AG10803 (cell line): ENCODE measurements around a stretch of chr17.

GRCh38 chr17:78408604-78409113 is 30.2 kb downstream of the PGS1 start:
- RRBS: no CpG with 5 or more reads among the region's 17 CpGs

GRCh38 chr17:78441844-78442490 is 63.5 kb downstream of the PGS1 start:
- RRBS: no CpG with 5 or more reads among the region's 9 CpGs

GRCh38 chr17:78680912-78681510 is 101.1 kb downstream of the CYTH1 start:
- RRBS: 59% methylated on average over 4 of the region's 16 CpGs

DNA sequence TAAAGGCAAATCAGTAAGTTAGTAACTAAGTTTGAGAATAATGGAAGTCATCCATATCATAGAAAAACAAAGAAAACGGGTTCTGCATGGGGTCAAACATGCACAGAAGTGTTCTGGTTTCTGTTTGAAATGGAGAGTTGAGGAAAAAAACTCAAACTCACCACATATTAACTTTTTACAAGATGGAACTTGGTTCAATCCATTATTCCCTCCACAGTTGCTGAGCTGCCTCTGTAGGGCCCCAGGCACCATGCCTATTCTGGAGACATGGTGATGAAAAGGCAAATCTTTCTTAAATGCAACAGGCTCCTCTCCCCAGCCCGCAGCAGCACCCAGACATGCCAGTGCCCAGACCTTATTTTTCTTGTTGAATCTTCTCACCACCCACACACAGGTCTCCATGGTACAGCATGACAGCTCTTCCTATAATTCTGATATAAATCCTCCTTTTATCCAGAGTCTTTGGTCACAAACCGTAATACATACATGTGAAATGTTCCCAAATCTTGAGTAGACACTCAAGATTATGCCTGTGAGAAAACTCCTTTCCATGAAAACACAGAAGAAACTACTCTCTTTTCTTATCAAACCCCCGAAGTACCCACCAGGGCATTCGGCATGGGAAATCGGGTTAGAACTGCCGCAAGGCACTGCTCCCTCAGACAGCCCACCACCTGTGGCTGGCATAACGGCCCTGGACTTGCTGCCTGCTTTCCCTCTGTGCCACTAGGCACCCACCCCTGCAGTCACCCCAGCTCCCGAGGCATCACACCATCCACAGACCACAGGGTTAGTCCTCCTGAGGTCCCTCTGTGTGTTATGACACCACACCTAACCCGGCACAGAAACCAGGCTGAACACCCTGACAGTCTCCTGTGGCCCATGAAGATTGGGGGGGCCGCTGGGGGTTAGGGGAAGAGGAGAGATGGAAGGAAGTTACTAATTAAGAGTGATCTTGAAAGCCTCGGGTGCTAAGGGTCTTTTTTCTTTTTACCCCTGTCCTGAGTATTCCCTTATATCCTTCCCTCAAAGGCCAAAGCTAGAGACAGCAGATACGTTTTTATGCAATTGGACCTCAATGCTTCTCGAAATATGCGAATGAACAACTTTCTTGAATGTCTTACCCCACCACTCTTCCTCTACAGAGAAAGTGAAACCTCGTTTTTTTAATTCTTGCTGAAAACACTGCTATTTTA is 7.3 kb downstream of the CYTH1 start:
- RRBS: no CpG with 5 or more reads among the region's 16 CpGs

- RRBS: no CpG with 5 or more reads among the region's 1 CpG
Observed at GRCh38 chr17:78785979-78786234, 3.8 kb upstream of the CYTH1 start.

DNA sequence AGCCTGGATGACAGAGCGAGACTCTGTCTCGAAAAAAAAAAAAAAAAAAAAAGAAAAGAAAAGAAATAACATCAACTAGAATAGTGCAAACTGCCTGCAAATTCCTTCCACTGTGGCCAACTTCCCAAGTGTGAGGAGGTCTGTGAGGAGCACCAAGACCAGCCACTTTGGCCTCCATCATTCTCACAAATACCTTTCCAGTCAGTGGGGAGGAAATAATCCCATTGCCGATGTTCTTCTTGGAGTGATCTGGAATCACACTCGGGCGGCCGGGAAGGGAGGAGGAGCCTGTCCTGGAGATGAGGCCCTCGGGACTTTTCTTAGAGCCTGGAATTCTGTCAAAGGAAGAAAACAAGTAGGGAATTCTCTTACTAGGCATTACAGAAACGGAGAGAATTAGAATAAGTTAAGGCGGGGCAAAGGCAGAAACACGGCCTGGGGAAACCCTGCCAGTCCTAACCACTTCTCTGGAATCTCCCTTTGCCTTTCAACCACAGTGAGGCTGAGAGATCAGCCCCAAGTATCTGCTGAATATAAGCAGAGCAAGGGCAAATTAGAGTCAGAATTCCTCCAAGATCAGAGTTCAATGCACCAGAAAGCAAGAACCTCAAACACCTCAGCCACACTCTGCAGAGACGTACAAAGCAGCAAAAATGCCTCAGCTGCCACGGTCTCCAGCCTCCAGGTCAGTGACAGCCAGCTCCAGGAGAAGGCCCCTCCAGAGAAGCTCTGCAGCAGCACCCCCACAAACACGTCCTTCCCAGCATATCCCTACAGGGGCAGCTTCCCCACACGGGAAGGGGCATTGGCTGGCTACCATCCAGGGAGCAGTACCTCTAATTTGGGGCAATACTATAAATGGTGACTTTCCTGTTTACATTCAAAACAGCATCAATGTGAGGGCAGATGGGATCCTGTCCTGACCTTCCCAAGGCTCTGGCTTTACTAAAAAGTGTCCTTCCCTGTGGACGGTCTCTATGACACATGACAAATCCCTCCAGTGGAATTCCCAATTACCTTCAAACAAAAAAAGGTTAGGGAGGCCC is 27.6 kb downstream of the USP36 start:
- RRBS: no CpG with 5 or more reads among the region's 15 CpGs

- RRBS: 71% methylated on average over 1 of the region's 14 CpGs
Observed at GRCh38 chr17:78881628-78882241, 21.3 kb downstream of the CEP295NL start.

DNA sequence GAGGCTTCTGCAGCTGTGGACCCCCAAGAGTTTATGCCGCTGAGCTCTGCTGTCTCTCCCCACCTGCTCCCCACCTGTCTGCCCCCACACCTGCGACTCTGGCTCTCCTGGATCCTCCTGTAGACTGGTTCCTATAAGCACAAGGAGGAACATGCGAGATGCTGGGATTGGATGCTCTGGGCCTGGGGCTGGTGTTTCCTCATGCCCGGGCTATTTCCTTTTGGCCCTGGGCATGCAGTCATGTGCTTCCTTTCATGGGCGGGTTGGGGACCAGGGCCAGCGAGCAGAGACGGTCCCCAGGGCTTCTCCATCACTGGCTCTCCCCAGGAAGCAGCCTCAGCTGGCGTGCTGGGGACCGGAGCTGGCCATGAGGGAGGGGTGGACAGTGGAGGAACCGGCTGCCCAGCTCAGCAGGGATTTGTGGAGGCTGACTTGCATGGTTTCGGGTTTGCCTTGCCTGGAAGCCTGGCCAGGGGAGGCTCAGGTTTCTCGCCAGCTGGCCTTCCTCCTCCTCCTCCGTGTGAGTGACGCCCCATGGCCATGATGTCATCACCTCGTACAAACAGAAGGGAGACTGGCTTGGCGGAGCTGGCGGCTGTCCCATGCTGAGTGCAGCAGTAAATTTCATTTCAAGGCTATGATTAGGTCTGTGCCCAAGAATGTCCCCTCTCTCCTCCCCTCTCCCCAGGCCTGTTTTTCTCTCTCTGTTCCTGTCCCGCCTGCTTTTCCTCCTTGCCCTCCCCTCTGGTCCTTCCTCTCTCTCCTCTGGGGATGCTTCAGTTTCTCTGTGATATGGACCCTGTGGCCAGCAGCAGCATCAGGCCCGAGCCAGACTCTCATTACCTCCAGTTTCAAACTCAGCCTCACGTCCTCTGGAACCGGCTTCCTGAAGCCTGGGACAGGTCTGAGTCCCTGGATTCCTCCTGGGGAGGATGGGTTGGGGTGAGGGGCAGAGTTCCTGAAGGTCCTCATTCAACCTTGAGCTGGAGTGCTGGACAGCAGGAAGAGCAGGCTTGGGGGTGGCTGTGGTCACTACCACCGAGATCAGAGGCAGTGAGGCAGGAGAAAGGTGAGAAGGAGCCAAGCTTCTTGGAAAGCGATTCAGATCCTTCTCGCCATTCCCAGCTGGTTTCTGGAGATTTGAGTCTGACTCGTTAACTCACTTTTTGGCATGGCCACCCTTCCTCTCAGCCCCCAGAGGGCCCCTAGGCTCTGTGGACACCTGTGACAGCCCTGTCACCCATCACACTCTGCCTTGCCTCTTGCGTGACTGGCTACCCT is 9.1 kb upstream of the TIMP2 start:
- RRBS: no CpG with 5 or more reads among the region's 26 CpGs

DNA sequence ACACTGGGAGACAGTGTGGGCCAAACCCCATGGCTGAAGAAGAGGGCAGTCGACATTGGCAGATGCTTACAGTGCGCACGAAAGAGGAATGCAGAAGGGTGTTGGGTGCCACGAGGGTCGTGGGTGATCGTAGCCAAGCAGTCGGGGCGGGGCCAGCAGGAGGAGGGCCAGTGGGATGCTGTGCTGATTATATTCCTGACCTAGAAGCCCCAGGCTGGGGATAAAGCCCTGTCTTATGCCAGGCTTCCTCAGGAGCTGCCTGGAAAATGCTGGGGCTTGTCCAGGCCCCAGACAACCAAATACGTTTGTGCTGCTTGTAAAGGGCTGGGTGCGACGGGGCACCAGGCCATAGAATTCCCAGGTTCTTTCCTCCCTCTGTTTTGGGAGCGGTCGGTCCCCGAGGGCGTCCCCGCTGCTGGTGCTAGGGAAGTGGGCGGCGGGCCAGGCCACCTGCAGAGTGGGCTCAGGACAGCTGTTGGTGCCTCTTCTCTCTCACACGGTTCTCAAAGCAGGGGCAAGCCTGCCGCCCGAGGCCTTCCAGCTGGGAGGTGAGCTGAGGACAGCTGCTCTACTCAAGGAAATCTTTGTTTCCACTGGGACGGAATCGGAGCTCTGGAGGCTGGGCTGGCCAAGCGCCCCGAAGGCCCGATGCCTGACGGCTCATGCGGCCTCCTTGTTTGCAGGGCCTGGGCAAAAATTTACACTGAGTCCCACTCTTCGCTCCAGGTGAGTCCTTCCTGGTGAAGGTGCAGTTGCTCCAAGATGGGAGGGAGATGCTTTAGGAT is 10.0 kb downstream of the C1QTNF1 start:
- RRBS: no CpG with 5 or more reads among the region's 29 CpGs

GRCh38 chr17:79047952-79048448 is 24.0 kb downstream of the C1QTNF1 start:
- RRBS: no CpG with 5 or more reads among the region's 34 CpGs

GRCh38 chr17:79090470-79091011 is 15.9 kb downstream of the ENGASE start:
- RRBS: no CpG with 5 or more reads among the region's 27 CpGs

GRCh38 chr17:79618281-79618703 is 7.4 kb upstream of the RBFOX3 start:
- RRBS: no CpG with 5 or more reads among the region's 15 CpGs

- RRBS: 3% methylated on average over 44 of the region's 76 CpGs
Observed at GRCh38 chr17:79778298-79779221, 612 bp downstream of the CBX2 start.

DNA sequence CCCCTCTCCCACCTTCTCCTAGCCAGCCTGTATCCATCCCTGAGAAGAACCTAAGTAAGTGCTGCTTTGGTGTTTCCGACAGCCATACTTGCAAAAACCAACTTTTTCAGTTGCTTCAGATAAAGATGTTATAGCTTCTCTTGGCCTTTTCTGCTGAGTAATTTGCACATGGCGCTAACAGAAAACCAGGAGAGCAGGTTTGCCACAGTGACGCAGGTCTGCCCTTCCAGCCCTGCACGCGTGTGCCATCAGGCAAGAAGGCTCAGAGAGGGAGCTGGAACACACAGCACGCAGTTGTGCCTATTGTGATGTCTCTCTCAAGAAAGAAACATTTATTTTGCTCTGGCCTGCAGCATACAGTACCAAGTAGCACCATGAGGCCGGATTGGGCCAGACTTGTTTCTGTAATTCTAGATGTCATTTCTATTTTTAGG is 1.7 kb downstream of the CBX2 start:
- RRBS: no CpG with 5 or more reads among the region's 7 CpGs

- RRBS: no CpG with 5 or more reads among the region's 14 CpGs
Observed at GRCh38 chr17:79786326-79787055, 8.5 kb downstream of the CBX2 start.

GRCh38 chr17:79814105-79814502 is 17.2 kb upstream of the CBX8 start:
- RRBS: no CpG with 5 or more reads among the region's 18 CpGs

DNA sequence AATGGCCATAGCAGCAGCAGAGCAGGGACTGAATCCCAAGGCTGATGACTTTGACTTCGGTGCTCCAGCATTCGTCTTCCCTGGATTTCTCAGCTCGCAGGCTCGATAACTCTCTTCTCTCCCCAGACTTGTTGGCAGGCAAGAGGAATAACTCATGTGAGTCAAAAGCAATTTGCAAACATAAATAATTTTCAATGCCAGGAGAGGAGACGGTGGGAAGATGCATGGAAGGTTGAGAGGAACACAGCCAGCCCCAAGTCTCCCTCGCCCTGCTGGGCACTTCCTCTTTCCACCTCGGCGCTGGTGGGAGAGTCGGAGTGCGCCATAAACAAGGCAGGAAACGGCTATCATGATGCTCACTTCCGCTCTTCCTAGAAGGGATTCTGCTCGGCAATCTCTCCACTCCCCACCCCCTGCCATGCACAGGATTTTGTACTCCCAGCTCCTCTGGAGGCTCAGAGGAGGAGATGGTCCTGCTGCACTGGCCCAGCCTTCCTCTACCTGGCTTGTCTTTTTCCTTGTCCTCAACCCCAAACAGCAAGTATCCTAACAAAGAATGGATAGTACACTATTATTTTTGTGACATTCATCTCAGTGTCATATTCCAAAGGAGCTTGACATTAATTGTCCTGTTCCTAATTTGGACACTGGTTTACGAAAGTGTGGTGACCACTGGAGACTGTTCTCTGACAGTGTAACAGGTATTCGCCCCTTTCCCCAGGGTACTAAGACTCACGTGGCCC is 13.0 kb downstream of the CBX4 start:
- RRBS: no CpG with 5 or more reads among the region's 16 CpGs

DNA sequence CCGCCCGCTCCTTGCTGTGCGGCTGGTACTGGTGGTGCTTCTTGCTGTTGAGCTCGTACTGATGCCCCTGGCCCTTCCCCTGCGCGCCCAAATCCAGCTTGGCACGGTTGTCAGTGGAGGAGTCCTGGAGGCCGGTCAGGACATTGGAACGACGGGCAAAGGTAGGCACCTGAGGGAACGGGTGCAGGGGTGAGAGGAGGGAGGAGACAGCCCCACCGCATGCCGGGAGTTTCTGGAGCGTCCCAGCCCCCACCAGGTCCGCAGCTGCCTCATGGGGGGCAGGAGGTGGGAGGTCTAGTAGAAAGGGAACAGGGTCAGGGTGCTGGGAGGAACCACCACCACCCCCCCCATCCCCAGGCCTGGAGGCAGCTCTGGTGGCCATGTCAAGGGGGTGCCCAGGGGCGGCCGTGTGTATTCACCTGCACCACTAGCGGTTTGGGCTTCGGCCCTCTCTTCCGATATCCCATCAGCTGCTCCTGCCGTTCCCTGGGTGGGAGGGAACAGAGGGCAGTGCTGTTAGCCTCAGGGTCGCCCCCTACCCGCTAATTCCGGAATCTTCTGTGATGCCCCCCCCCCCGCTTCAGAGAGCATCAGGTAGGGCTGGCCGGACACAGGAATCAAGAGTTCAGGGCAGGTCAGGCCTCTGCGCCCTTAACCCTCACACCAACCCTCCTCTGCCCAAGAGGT is 3.9 kb downstream of the CBX4 start:
- RRBS: 84% methylated on average over 7 of the region's 27 CpGs

GRCh38 chr17:79837223-79837883 is 1.9 kb downstream of the CBX4 start:
- RRBS: 9% methylated on average over 4 of the region's 27 CpGs

GRCh38 chr17:79838121-79838281 is 1.2 kb downstream of the CBX4 start:
- RRBS: no CpG with 5 or more reads among the region's 7 CpGs